Placental pericyte (primary cell): ENCODE measurements around the gene LUC7L3.

- CAGE, long polyA plus RNA, result no peak
Observed at GRCh38 chr17:50625936-50626700, 8.6 kb upstream of the ABCC3 start.

- CAGE, long polyA plus RNA, result no peak
Observed at GRCh38 chr17:50638495-50639672, 4.2 kb downstream of the ABCC3 start.

DNA sequence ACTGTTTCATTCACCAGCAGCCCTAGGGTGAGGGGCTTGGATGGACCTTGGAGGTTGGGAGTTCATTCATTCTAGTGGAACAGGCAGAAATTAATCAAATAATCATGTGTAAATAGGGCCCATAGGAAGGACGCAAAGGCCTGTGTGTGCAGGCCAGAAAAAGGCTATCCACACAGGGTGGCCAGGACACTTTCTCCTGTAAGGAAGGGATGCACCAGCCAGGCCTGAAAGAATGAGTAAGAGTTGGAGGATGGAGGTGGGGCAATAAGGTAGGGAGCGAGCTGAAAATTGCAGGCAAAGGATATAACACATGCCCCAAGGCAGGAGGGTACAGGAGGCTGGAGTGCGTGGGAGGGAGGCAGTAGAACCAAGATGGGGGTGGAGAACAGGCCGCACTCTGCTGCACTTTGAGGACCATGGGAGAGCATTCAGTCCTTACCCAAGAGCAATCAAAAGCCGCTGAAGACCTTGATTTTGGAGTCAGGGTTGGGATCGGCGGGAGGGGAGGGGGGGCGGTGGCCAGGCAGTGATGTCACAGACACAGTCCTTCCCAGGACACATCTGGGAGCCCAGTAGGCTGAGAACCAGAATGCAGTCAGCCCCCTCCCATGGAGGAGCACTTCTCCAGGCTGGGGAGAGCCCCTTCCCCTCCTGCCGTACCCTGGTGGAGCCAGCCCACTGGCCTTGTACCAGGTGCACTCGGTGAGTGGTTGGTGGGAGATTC lies 17.7 kb downstream of the ANKRD40 start:
- CAGE, long polyA plus RNA, result no peak

- CAGE, long polyA plus RNA, result no peak
Observed at GRCh38 chr17:50691330-50692234, 16.1 kb downstream of the ANKRD40 start.

DNA sequence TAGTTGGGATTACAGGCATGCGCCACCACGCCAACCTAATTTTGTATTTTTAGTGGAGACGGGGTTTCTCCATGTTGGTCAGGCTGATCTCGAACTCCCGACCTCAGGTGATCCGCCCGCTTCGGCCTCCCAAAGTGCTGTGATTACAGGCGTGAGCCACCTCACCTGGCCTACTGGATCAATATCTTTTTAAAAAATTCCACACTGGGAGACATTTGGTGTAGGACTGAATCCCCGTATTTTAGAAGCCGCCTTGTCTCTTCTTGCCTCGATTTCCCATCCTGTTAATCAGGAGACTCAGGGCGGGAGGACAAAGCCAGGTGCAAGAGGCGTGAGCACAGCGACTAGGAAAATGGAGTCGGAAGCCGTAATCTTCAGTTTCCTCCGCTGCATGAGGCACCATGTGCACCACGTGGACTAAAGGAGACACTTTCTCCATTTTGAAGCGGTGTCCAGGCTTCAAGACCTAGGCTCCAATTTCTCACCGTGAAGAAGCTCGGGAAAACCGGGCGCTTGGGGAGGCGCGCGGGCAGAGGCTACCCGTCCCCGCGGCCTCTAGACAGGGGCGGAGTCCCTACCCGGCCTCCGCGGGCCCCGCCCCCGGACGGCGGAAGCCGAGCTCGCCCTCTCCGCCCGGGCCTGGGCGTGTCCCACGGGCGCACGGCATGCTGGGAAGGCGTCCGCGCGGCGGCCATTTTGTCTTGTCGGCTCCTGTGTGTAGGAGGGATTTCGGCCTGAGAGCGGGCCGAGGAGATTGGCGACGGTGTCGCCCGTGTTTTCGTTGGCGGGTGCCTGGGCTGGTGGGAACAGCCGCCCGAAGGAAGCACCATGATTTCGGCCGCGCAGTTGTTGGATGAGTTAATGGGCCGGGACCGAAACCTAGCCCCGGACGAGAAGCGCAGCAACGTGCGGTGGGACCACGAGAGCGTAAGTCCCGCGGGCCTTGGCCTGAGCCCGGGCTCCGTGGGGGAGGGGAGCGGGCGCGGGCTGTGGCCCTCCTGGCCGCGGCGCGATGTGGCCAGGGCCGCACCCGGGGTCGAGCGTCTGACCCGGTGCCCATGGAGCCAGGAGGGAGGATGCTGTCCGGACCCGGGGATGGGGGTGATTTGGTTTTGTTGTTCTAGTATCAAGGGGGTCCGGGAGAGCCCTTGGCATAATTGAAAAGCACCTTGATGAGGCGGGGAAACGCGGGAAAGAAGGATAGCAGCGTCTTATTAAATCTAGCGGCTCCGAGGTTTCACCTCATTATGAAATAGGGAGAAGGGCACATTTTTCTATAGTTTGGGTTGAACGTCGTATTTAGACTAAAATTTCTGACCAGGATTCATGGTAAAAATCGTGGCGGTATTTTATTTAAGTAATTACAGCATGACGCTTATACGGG lies at the start of gene LUC7L3:
TSS of gene LUC7L3 (plus strand) at position 699 of the 1,384 bp plus-strand sequence.
- CAGE, long polyA plus RNA, result no peak

DNA sequence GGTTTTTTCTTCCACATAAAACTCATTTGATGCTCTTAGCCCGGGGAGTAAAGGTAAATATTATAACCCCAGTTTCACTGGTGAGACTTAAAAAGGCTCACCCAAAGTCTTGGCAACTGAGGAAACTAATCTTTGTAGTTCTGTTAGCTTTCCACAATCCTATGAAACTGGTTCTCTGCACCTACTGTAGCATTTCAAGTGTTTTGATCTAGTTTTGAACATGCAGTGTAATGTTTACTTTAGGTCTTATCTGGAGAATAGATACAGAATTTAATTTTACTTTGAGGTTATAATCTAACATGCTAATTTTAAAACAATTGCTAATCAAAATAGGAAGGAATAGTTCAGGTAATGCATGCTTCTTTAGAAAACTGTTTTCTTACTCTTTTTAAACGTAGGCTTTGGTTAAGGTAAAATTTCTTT lies 1.0 kb downstream of the LUC7L3 start:
- CAGE, long polyA plus RNA, result no peak

DNA sequence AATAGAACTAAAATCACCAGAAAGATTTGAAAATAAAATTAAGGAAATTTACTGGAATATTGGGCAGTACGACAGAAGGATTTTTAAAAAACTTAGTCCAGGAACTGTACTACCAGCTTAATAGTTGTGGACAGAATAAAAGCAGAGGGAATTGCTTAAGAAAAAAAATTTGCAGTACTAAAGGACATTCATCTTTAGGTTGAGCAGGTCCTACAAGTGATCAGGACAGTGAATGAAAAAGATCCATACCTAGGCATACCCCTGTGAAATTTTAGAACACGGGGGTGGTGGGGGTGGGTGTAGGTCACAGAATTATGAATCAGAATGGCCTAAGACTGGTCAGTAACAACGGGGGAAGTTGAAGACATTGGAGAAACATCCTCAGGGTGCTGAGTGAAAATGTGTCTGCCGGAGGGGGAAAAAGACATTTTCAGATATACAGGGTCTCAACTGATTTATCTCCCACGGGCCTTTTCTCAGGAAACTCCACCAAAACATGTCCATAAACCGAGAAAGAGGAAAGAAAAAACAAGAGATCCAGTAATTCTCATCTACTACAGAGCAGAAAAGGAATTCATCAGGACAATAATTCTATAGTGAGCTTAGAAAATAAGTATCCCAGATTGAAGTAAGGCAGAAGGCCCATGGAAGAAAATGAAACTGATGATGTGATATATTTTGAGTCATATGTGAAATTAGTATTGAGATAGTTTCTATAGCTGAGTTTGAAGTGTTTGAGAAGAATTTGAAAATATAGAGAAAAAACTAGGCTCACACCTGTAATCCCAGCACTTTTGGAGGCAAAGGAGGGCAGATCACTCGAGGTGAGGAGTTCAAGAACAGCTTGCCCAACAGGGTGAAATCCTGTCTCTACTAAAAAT lies 19.5 kb downstream of the LUC7L3 start:
- CAGE, long polyA plus RNA, result no peak

- CAGE, long polyA plus RNA, result no peak
Observed at GRCh38 chr17:50864595-50865910, 1.1 kb downstream of the TOB1 start.

GRCh38 chr17:50867350-50868378 lies 1.5 kb upstream of the TOB1 start:
- CAGE, long polyA plus RNA, result no peak

GRCh38 chr17:50908211-50908840 lies 42.2 kb upstream of the TOB1 start:
- CAGE, long polyA plus RNA, result no peak

GRCh38 chr17:51021101-51021645 lies 99.5 kb downstream of the SPAG9 start:
- CAGE, long polyA plus RNA, result no peak

DNA sequence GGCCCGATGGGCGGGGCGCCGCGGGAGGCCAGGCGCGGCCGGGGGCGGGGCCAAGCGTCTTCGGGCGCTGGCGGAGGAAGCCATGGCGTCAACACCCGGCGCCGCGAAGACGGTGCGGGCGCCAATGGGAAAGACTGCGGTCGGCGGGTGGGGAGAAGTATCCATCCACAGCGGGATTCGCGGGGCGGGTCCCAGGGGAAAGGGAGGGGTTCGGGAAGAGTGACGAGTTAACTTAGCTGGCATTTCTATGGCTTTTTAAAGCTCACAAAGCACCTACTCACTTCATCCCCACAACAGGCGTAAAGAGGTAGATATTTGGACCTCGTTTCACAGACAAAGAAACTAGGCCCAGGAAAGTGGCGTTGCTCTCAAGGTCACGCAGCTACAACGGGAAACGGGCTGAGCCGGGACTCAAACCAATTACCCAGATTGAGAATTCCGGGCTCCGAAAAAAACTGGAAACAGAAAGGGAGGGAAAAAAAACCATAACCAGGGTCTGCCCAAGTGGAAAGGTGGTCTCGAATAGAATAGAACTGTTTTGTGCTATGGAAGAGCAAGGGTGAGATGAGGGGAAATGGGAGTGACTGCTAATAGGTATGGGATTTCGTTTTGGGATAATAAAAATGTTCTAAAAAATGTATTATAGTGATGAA lies 385 bp upstream of the SPAG9 start:
- CAGE, long polyA plus RNA, result no peak

GRCh38 chr17:51224902-51225474 lies 34.9 kb downstream of the MBTD1 start:
- CAGE, long polyA plus RNA, result no peak

- CAGE, long polyA plus RNA, result no peak
Observed at GRCh38 chr17:53924563-53924900, 101.8 kb downstream of the KIF2B start.

GRCh38 chr17:54967468-54968108 lies 866 bp downstream of the COX11 start:
- CAGE, long polyA plus RNA, result no peak

DNA sequence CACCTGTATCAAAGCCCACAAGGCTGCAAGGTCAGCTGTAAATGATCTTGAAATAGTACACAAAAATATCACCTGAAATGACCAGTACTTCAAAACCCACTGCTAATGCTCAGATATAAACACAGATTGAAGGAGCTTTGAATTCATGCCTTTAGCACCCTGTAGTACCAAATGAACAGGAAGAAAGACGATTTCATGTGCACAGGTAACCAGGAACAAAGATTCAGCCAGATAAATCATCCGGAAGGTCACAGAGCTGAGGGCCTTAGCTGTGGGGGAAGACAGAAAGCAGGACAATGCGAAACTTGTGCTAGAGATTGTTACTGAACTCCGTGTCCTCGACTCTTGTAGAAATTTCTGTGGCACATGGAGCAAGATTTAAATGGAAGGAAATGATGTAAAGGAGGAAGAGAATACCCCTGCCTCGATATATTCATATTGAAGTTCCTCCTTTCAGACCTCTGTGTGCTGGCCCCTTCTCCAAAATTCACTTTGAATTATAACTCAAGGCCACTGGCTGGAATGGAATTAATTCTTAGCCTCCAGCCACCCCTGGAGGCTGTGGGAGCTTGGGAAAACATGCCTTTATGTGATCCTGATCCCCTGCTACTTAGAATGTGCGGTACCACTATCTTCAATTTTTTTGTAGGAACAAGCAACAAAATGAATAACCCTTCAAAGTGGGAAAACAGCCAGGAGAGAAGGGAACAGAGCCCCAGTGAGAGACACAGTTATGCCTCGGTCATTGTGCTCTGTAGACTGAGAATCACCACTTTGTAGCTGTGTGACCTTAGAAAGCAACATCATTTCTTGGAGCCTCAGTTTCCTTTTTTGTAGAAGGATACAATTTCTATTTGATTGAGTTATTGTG lies 4.3 kb downstream of the HLF start:
- CAGE, long polyA plus RNA, result no peak

DNA sequence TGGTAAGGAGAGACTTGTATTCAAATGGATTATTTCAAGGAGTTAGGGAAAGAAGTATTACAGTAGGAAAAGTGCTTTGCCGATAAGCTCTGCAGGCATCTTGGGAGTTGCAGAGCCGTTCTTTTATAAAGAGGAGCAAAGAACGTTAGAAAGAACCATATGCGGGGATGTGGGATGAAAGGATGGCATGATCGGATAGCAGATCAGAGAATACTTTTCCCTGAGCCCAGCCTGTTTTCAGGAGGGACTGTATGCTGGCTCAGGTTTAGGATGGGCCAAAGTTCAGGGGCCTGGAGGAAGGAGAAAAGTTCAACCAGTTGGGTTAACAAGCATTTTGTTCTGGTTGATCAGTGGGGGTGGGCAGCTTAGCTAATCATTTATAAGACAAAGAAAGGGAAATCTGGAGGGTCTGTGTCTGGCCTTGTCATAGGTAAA lies 11.1 kb downstream of the PCTP start:
- CAGE, long polyA plus RNA, result no peak

- CAGE, long polyA plus RNA, result no peak
Observed at GRCh38 chr17:56431798-56432194, 161.7 kb upstream of the NOG start.

GRCh38 chr17:56577701-56578282 lies 15.7 kb upstream of the NOG start:
- CAGE, long polyA plus RNA, result no peak

DNA sequence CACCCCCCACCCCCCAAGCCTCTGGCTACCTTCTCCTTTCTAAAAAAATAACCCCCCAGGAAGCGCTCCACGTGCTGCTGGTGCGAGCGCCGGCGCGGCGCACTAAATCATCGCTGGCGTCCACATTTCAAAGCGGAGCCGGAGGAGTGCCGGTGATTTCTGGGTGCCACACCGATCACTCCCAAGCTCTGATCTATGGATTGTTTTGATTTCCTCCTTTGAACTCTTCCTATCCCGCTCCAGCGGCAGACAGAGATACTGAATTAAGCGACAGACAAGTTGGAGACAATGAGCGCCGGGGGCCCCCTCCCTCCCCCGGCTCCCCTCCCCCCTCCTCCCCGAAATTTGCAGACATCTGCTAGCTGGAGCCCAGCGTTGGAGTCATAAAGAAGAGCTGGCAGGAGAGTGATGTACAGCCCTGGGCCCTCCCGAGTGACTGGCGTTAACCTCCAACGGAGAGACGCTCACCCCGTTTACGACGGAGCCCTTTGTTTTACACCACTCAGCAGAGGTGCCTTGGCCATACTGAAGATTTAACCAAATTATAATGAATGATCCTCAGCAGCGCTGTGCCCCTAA lies 85.1 kb downstream of the NOG start:
- CAGE, long polyA plus RNA, result no peak